ENCODE measurements around a stretch of chr6.

- RRBS, result no CpG with 5 or more reads among the region's 19 CpGs
Measured at GRCh38 chr6:4951925-4952546, 51.8 kb downstream of the RPP40 start.

DNA sequence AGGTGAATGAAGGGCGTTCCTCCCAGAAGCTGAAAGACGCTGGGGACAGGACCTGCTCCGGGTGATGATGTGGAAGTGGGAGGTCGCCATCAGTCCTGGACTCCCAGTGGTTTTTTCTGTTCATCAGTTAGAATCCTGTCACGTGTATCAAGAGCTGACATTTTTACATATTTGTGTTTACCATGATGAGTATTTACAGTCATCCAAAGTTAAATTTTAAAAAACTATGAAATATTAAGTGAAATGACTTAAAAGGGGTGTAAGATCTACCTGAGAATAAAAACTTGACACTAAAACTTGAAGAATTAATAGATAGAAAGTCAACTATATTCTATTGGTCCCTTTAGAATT, 7.8 kb upstream of the PPP1R3G start:
- RRBS, result no CpG with 5 or more reads among the region's 5 CpGs

- RRBS, result no CpG with 5 or more reads among the region's 6 CpGs
Measured at GRCh38 chr6:5645294-5645630, 361.5 kb downstream of the NRN1 start.

GRCh38 chr6:5653780-5654346, 352.9 kb downstream of the NRN1 start:
- RRBS, result no CpG with 5 or more reads among the region's 7 CpGs

DNA sequence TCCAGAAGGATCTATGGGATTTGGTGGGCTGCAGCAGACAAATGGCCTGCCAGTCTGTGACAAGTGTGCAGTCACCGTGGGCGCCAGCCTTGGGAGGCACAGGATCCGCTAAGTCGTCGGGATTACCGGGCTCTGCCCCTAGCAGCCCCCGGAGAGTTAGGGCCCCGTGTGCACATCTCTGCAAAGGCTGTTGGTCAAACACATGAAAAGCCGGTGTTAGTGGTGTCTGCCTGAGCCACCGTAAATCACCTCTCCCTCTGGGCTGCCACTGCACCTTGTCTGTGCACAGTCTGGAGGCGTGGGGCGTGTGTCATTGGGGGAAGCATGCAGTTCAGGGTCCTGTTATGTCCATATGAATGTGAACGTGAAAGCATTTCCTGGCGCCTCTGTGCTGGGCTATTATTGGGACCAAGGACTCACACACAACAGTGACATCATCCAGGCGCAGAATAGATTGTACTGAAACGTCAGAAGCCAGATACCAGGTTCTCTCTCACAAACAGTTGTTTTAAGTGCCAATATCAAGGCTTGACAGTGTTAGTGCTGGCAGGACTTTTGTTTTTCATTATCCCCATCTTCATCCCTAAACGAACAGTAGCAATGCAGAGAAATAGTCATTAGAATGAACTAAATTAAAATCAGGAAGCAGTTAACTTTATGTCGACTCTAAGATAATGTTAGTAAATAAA, 305.5 kb downstream of the NRN1 start:
- RRBS, result 87% methylated on average over 2 of the region's 18 CpGs

DNA sequence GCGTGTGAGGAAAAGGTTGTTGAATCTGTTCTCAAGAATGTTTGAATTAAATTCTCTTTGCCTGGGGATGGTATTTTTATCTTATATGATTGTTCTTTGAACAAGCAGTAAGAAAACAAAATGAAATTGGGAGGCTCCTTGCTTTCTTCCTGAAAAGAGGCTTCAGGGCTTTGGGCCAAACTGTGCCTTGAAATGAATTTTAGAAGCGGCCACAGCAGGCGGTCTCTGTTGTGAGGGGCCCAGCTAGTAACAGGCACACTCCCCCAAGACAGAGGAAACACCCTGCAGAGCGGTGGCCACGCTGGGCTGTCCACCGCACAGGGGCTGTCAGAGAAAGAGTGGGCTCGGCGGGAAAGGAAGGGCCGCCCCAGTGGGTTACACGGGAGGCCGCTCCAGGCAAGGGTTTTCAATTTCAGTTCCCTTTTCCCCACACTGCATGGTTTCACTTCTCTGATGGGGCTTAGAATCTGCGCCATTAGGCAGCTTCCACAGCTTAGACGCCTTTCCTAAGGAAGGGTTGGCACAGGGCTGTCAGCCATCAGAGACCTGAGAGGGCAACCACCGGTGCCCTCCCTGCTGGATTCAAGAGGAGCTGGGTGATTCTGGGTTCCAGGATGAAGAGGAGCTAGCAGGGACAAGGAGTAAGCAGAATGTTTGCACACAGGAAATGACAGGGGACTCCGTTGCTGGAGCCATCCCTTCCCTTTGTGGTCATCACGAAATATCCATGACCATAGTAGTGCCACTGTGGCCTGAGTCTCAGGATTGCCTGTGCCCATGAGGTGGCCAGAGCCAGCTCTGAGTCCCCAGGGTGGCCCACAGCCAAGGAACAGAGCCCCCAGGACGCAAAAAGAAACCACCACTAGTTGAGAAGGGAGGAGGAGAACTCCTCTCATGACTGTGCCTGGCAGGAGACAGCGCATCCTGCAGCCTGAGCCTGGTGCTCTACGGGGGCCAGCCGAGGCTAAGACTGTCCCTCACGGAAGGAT, 282.8 kb downstream of the NRN1 start:
- RRBS, result no CpG with 5 or more reads among the region's 21 CpGs

- RRBS, result no CpG with 5 or more reads among the region's 23 CpGs
Measured at GRCh38 chr6:5762331-5763150, 244.2 kb downstream of the NRN1 start.

- RRBS, result no CpG with 5 or more reads among the region's 10 CpGs
Measured at GRCh38 chr6:5764252-5764983, 242.3 kb downstream of the NRN1 start.

DNA sequence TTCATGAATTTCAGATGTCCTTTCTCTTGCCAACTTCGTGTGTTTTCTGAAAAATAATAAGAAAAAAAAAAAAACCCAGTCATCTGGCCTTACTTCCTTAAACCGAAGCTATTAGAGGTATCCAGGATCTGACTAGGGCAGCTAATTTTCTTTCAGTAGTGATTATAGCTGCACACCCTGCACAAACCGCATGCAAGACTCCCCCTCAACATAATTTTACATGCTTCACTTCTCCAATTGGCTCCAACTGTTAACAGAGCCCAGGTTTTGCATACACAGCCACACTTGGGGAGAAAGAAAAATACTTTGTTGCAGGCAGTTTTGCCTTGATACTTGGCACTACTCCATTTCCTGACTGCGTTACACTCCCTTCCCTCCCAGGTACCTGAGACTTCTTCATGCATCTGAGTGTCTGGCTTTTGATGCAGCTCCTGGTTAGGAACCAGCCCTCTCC, 11.8 kb upstream of the F13A1 start:
- RRBS, result no CpG with 5 or more reads among the region's 4 CpGs

DNA sequence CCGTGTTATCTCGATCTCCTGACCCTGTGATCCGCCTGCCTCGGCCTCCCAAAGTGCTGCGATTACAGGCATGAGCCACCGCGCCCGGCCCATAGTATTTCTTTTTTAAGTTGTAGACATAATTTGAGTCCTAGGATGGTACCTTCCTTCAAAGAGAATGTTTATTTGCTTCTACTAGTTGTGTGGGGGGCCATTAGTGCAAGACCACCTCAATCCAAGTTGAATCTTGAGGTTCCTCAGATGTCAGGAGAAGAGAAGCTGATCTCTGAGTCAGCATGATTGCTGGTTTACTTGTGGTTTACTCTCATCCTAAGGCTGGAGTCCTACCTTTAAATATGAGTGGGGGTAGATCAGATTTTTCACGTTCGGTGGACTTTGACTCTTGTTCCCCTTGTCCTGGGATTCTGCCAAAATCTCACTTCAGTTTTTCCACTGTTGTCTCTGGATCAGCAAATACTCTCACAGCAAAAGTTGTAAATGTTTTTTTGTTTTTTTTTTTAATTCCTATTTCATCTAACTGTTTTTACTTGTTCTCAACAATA, 84.5 kb upstream of the F13A1 start:
- RRBS, result no CpG with 5 or more reads among the region's 10 CpGs

- RRBS, result no CpG with 5 or more reads among the region's 8 CpGs
Measured at GRCh38 chr6:6503129-6503569, 85.4 kb upstream of the LY86 start.

GRCh38 chr6:6586643-6587758, 1.5 kb upstream of the LY86 start:
- RRBS, result no CpG with 5 or more reads among the region's 10 CpGs

GRCh38 chr6:6605907-6606313, 17.4 kb downstream of the LY86 start:
- RRBS, result no CpG with 5 or more reads among the region's 10 CpGs

GRCh38 chr6:6736619-6737624, 148.4 kb downstream of the LY86 start:
- RRBS, result no CpG with 5 or more reads among the region's 35 CpGs

GRCh38 chr6:6751560-6751896, 163.0 kb downstream of the LY86 start:
- RRBS, result no CpG with 5 or more reads among the region's 9 CpGs

DNA sequence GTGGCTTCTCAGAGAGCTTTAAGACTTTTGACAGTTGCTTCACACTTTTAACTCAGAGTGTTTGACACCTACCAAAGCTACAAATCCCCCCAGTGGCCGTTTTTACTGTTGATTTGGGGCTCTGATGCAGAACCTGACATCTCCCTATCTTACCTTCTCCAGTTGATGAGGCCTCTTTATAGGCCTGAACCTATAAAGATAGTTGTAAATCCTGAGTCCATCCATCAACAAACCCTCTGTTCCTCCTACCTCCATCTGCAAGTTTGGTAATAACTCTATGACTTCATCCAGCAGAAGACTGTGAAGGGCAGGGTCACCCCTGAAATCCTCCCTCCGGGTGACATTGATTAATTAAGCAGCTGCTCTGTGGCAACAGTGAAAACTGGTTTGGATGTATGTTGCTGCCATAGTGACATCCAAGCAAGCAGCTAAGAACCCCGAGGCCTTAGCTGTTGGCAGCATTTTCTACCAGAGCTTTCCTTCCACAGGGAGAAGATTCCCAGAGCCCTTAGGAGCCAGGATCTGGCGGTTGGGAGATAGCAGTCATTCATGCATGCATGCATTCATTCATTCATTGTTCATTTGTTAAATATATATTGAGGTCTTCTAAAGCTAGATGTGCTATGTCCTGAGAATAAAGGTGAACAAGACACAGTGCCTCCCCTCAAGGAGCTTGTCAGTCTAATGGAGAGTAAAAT, 226.0 kb upstream of the RREB1 start:
- RRBS, result no CpG with 5 or more reads among the region's 4 CpGs

DNA sequence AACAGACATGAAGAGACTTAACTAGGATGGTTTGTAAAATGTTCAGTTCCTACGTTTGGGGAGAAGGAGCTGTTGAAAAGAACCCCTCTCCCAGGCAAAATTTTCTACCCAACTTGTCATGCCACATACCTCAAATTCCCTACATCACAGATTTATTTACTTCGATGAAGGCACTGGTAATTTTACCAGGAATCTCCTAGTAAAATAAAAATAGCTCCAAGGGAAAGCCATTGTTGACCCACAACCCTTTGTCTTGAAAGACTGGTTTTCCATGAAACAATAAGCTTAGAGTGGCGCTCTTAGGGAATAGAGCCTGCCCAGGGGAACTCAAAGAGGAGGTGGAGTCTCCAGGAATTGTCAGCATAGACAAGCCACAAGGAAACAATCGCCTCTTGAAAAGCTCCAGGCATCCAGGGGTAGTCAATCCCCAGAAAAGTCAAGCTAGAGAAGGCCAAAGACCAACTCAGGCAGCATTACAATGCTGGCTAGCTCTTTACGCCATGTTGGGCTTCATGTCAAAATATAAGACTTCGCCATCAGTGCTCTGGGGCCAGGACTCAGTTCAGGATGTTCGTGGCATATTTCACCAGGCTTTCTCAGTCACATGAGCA, 99.2 kb upstream of the RREB1 start:
- RRBS, result no CpG with 5 or more reads among the region's 7 CpGs

- RRBS, result no CpG with 5 or more reads among the region's 1 CpG
Measured at GRCh38 chr6:7041358-7041770, 66.4 kb upstream of the RREB1 start.

DNA sequence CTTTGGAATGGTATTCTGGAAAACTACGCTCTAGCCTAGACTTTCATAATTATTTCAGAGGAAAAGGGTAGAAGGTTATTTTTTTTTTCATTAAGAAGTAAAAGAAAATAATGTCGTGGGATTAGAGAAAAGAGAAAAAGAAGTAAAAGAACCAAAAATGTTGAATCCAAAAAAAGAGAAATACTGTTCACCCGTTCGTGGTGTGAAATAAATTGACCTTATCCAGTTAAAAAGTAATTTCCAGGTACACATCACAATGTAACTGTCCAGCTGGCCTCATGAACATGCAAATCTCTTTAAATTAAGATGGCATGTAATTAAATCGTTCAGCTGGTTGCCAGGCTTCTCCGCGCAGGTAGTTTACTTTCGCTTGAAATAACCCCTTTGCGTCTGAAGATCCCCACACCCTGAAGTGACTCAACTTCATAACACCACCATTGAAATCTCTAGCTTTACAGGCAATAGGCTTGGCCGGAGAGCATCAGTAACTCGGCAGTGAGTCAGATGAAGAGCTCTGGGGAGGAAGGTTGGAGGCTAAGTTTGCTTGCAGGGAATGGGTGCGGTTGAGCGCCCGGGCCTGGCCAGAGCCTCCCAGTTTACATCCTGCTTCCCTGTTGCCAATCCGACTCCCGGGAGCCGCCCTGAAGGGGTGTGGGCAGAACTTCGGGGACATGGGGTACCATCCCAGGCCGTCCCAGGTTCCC, 57.1 kb upstream of the RREB1 start:
- RRBS, result 5% methylated on average over 7 of the region's 19 CpGs

DNA sequence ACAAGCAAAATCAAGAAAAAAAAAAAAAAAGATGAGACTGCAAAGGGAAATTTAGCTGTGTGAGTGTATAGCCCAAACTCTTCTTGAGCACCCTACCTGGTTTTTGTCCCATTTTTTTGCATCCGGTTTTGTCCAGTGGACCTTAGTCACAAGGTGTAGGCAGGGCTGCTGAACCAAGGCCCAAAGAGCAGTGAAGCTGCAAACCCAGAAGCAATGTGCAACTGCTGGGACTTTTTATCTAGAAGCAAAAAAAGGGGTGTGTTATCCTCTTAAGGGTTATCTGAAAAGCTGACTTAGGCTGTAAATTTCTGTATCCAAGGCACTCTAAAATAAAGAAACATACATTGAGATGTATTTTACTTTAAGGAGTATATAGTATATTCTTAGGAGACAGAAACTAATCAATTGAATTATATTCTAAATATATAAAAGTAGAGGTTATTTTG, 54.4 kb upstream of the RREB1 start:
- RRBS, result no CpG with 5 or more reads among the region's 1 CpG